Measurements from ENCODE around the genes FGF22, RNF126, PTBP1 and CFD.

GRCh38 chr19:306354-306733 lies 15.1 kb upstream of the PLPP2 start:
- PRO-cap, result no peak

GRCh38 chr19:334035-334638 lies 10.5 kb downstream of the MIER2 start:
- PRO-cap, result no peak

GRCh38 chr19:530621-531647 lies 626 bp upstream of the CDC34 start:
- PRO-cap, result unidirectional peak, plus-strand start at chr19:530984; bidirectional peak, plus-strand start at chr19:531760, minus-strand start at chr19:531581

- PRO-cap, result no peak
These were observed 3.2 kb downstream of the CDC34 start for GRCh38 chr19:534697-535292.

GRCh38 chr19:573051-573897 lies 878 bp downstream of the BSG start:
- PRO-cap, result no peak

GRCh38 chr19:582512-583556 lies 6.8 kb upstream of the HCN2 start:
- PRO-cap, result no peak

DNA sequence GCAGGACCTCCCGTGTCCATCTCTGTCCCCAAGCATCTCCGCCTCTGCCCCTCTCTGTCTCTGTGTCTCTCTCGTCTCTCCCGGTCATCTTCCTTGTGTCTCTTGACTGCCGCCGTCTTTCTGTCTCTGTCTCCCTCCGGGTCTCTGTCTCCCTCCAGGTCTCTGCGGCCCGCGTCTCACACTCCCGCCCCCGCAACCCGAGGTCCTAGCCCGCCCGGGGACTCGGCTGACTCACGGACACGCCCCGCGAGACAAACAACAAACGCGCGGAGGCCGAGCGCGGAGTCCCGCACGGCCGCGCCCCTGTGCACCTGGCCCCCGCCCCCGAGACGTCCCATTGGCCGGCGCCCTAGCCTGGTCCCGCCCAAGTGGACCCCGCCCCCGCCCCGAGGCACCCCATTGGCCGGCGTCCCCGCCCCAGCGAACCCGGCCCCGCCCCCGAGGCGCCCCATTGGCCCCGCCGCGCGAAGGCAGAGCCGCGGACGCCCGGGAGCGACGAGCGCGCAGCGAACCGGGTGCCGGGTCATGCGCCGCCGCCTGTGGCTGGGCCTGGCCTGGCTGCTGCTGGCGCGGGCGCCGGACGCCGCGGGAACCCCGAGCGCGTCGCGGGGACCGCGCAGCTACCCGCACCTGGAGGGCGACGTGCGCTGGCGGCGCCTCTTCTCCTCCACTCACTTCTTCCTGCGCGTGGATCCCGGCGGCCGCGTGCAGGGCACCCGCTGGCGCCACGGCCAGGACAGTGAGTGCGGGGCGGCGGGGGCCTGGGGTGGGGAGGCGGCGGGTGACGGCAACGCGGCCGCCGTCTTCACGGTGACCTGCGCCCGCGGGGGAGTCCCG lies at the start of gene FGF22:
Gene FGF22, plus strand, starts transcription at position 479 of the 837 bp plus-strand sequence.
- PRO-cap, result bidirectional peak, plus-strand start at position 479 of the sequence, minus-strand start at position 199 of the sequence

- PRO-cap, result bidirectional peak, plus-strand start at chr19:663473, minus-strand start at chr19:663181
These were observed at the start of gene RNF126 for GRCh38 chr19:663018-664103. RNF126 (minus strand) TSS chr19:663214.

GRCh38 chr19:675093-675284 lies 1.2 kb upstream of the FSTL3 start:
- PRO-cap, result no peak

- PRO-cap, result bidirectional peak, plus-strand start at chr19:680754, minus-strand start at chr19:680460
These were observed 4.9 kb downstream of the FSTL3 start for GRCh38 chr19:680692-681797.

- PRO-cap, result no peak
These were observed 6.1 kb downstream of the FSTL3 start for GRCh38 chr19:681798-683124.

DNA sequence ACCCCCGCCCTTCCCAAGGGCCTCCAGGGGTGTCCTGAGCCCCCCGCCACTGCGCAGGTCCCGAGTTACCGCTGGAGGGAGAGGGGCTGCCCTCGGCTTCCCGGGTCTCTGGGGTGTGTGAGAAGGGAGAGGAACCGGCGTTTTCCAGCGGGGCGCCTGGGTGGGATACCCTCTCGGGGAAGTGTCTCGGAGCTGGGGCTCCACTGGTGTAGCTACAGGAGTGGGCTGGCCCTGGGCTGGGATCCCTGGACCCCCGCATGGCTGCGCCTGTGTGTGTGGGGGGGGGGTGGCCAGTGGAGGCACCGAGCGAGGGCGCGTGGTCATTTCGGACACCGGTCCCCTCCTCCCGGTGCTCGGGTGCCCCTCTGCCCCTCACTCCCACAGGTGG lies 894 bp downstream of the PALM start:
- PRO-cap, result no peak

DNA sequence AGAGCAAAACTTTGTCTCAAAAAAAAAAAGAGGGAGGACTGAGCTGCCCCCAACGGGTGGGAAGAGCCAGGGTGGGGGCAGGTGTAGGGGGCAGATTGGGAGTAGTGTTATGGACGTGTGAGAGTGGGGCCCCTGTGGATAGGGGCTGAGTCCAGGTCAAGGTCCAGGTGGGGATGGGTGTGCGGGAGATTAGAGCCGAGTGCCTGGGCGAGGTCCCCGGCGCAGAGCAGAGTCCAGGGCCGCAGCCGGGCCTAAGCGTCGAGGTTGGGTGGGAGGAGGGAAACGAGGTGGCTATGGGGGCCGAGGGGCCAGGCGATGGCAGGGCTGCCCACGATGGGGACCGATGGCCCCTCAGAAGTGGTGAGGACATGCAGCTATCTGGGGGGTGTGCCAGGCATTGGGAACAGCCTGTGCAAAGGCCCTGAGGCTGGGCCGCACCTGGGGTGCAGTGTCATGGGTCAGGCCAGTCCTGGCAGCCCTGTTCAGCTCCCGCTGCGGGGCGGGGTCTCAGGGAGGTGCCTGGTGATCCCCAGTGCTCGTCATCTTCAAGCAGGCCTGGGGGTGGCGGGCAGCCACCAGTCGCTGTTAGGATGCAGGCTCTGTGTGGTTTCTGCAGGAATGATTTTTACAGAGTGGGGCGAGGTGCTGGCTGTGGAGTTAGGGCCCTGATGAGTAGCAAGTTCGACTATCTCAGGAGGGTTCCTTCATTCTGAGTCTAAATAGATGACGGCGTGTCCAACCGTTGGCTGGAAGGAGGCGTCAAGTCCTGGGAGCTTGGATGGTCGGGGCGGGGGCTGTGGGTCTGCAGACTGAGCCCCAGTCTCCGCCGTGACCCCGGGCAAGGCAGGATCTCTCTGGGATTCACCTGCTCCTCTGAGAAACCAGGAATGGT lies 12.2 kb upstream of the MISP start:
- PRO-cap, result bidirectional peak, plus-strand start at position 198 of the sequence, minus-strand start at position 125 of the sequence

GRCh38 chr19:796542-797632 lies at the start of gene PTBP1:
PTBP1 (plus strand) TSS chr19:797452.
- PRO-cap, result unidirectional peak, minus-strand start at chr19:796916; unidirectional peak, minus-strand start at chr19:797002; unidirectional peak, plus-strand start at chr19:797452

DNA sequence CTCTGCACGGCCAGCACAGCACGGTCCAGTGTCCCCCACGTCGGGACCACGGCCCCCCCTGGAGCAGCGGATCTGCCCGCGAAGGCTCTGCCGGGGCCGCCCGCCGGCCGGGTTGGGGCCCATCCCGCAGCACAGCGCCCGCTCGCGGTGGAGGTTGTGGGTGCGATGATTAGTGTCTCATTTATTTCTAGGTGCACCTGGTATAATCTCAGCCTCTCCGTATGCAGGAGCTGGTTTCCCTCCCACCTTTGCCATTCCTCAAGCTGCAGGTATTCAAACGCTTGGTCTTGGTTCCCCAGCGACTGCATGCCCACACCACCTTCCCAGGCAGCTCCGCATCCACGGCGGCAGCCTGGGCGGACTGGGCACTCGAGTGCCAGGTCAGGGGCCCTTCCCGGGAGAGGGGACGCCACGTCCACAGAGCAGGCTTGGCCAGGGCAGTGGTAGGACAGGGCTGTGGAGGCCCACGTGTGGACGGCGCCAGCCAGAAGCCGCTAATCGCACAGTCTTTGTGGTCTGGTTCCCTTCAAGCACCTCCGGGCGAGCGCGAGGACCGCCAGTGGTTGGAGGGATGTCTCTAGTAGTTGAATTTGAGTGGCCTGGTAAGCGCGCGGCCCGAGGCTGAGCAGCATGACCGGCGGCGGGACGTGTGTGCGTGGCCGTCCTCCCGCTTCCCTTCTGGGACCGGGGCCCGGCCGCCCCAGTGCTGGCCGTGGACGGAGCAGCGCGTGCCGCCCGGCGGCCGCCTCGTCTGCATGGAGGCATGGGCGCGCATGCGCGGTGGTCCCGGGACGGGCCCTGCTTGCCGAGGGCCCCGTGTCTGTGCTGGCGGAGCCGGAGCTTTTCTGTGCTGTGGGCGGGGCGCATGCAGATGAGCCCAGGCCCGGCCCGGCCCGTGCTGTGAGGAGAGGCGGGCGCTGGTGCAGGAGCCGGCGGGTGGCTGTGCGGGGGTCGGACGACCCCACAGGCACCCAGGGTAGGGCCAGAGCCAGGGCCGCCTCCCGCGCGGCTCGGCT lies 8.4 kb downstream of the PTBP1 start:
- PRO-cap, result no peak

- PRO-cap, result no peak
These were observed 3.4 kb downstream of the PRTN3 start for GRCh38 chr19:844079-844769.

DNA sequence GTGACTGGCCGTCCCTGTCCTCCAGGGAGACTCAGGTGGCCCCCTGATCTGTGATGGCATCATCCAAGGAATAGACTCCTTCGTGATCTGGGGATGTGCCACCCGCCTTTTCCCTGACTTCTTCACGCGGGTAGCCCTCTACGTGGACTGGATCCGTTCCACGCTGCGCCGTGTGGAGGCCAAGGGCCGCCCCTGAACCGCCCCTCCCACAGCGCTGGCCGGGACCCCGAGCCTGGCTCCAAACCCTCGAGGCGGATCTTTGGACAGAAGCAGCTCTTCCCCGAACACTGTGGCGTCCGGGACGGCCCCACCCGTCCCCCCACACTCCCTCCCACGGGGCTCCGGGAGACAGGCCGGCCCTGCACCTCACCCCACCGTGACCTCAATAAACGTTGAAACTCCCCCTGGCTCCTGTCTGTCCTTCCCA lies 4.3 kb upstream of the ELANE start:
- PRO-cap, result no peak

GRCh38 chr19:858814-859818 lies at the start of gene CFD:
CFD (plus strand) TSS chr19:859664.
- PRO-cap, result bidirectional peak, plus-strand start at chr19:859664, minus-strand start at chr19:859505

DNA sequence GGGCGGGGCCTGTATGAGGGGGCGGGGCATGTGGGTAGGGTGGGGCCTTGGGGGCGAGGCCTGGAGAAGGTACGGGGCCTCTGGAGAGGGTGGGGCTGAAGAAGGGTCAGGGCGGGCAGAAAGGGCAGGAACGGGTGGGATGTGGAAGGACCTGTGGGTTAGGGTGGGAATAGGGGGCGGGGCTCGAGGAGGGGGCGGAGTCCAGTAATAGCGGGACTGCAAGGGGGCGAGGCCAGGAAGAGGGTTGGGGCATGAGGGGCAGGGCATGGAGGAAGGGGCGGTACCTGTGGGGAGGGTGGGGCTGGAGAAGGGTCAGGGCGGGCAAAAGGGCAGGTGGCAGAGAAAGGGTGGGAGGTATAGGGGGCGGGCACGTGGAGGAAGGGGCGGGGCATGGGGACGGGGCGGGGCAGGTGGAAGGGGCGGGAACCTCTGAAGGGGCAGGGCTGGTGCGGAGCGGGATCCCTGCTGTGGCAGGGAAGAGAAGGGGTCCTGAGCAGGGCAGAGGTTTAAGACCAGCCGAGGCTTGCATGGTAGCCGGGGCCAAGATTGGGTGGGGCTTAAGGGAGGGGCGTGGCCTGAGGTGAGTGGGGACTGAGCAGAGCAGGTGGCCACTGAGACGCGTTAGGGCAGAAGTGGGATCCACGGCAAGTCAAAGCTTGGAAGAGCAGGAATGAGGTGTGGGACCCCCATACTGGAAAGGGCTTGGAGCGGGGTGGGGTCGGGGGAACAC lies 2.8 kb downstream of the CFD start:
- PRO-cap, result no peak

DNA sequence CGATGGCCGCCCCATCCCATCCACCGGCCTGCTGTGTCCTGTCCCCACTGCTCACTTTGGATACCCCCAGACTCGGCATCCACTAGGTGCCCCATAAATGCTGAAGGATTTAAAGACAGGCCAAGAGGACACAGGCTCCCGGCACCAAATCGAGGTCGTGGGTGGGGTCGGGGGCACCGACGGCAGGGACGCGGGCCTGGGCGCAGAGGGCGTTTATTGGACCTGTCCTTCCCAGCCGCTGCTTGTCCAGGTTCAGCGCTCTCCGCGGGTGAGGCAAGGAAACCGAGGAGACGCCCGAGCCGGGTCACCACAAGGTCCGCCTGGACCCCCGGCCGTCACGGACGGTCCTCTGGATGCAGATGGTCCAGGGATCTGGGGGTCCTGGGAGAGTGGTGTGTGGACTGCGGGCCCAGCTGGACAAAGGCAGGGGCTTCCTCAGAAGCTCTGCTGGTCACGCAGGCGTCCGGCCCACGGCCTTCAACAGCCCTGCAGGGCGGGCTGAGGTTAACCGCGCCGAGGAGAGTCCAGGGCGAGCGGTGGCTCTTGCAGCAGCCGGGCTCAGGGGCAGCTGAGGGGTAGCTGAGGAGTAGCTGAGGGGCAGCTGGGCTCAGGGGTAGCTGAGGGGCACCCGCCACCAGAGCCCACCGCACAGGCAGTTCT lies 8.4 kb downstream of the CFD start:
- PRO-cap, result no peak

Data from colonic mucosa (tissue), 1 donor.